ENCODE measurements around a stretch of chr4.

DNA sequence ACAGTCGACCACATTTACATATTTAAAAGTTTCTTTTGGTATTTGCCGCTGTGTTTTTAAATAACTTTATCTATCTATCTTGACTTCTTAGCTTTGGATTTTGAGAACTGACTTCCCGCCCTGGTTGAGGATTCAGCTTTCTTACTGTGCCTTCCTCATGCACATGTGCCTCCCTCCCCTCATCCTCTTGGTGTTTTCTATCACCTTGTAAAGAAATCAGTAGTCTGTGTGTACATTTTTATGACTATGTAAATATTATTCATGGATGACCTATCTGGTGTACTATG is 72.6 kb downstream of the WWC2 start:
- RRBS, result no CpG with 5 or more reads among the region's 3 CpGs

GRCh38 chr4:183241161-183241489 is 79.0 kb downstream of the CLDN22 start:
- RRBS, result no CpG with 5 or more reads among the region's 7 CpGs

- RRBS, result no CpG with 5 or more reads among the region's 15 CpGs
Measured at GRCh38 chr4:183289243-183289773, 30.8 kb downstream of the CLDN22 start.

DNA sequence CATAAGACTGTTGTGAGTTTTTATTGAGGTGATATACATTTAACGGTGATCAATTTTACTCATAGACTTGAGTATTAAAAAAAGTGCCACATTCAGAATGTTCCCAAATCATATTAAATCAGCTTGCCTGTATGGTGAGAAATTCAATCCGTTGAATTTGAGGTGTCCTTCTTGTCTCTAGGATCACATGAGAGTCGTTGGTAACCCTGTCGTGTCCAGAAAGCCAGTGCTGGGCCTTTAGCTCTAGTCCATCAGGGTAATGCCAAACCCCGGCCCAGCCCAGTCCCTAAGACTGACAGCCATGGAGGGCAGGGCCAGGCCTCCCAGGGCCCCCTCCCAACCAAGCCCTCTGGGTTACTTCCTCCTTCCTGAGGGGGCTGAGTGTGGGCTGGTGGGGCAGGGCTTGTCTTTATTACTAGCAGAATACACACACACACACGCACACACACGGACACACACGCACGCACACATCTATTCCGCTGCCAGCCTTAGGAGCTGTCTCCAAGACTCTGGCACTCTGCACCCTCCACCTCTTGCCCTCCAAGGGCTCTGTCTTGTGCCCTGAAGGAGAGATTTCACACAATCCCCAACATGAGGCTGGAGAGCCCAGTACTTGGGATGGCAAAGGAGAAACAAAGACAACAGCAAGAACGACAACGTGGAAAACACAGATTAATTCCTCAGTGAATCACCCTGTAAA is 35.7 kb upstream of the CDKN2AIP start:
- RRBS, result no CpG with 5 or more reads among the region's 12 CpGs

- RRBS, result no CpG with 5 or more reads among the region's 13 CpGs
Measured at GRCh38 chr4:183409950-183410412, 34.5 kb upstream of the CDKN2AIP start.

DNA sequence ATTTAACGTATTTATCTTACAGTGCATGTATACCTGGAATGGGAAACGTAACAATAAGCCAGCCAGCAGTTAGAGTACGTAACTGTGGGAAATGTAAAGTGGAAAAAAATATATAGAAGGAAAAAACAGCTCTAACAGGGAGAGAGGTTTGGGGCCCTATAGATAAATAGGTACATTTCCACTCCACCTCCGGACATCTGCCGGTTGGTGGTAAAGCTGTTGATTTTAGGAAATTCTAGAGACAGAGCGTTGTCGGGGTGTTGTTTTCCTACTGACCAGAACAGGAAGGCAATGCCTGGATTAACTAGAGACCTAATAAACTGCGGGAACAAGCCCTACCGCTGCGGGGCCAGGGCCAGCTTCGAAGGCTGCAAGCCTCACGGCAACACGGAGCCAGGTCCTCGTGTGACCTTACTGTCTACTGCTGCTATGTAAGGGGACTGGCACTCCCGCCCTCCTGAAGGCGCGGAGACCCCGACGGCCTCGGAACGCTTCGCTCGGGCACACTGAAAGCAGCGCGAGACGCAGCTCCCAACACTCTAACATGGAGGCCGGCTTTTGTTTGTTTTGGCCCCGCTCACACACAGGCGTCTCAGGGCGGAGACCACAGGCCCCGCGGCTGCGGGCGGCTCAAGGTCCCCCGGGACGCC is 716 bp upstream of the CDKN2AIP start:
- RRBS, result under 1% methylated on average over 8 of the region's 36 CpGs

DNA sequence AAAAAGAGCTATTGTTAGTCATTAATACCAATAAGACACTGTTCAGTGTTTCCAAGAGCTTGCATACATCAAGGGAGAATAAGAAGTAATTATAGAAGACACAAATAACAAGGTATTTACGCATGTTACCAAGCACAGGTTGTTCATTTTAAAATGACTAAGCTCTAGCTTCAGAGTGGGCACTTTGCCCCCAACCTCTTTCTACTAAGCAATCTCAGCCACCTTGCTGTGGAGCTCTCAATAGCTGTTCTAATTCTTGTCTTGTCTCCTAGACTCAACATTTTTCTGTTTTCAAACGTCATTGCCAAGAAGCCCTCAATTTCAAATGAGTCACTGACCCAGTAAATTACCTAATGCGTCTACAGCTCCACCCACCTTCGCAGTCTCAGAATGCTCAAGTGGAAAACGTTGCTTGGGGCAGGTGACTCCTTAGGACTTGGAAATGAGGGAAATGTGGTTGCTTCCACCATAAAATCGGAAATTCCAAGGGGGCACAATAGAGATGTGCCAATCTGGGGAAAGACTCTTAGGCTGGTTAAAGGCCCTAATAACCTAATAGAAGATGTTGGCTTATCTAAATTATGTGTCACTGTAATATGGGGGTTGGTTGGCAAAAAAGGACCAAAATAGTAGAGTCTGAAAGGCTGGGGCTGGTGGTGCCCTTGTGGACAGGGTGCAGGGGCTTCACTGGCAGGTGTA is 59.0 kb downstream of the ING2 start:
- RRBS, result no CpG with 5 or more reads among the region's 6 CpGs

- RRBS, result no CpG with 5 or more reads among the region's 21 CpGs
Measured at GRCh38 chr4:183765023-183766054, 106.2 kb downstream of the TRAPPC11 start.

- RRBS, result no CpG with 5 or more reads among the region's 10 CpGs
Measured at GRCh38 chr4:183897952-183898816, 6.9 kb upstream of the STOX2 start.

DNA sequence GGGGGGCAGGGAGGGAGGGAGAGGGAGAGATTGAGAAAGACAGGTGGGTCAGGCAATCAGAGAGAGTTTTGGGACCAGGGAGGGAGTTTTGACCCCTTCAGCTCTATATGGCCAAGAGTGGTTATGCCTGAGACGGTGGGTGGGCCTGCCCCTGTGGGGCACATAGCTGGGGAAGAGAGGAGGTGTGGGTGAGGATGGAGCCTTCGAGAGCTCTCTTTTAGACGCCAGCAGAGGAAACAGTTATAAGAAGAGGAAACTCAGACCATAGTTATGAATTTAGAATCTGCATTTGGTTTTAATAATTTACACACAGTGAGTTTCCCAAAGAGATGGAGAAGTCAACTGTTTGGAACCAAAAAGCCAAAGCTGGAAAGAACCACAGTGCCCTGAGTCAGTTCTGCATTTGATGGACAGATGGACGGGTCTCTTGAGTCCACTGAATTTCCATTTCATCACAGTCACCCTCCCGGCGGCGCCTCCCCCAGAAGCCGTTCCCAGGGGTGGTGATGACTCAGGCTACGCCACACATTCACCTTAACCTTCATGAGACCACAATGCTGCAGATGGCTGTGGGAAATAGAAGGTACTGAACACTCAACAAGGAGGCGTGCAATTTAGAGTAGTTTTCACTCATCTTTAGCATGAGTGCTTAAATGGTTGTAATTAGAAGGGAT is 61.1 kb downstream of the STOX2 start:
- RRBS, result no CpG with 5 or more reads among the region's 10 CpGs

DNA sequence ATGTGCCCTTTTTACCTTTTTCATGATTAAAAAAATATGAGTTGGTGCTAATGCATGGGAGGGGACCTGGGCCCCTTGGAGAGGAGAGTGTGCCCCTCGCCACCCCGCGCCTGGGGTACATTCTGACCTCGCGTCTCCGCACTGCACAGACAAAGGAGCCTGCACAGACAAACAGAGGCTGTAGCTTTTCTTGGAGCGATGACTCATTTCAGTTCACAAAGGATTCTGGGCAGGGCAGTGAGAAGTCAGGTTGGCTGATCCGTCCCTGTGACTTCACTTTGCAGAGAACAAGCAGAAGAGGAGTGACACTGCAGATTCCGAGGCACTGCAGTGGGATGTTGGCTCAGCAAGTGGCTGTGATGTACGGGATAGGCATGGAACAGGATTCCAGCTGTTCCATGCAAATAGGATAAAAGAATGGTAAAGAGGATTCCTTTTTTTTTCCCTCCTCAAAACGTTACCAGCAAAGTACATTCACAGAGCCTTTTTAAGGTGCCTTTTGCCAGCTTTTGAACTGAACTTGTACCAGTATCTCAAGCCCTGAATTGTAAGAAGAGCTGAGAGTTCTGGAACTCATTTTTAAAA is 83.0 kb downstream of the STOX2 start:
- RRBS, result no CpG with 5 or more reads among the region's 11 CpGs

- RRBS, result no CpG with 5 or more reads among the region's 9 CpGs
Measured at GRCh38 chr4:184154067-184154667, 63.5 kb downstream of the ENPP6 start.

DNA sequence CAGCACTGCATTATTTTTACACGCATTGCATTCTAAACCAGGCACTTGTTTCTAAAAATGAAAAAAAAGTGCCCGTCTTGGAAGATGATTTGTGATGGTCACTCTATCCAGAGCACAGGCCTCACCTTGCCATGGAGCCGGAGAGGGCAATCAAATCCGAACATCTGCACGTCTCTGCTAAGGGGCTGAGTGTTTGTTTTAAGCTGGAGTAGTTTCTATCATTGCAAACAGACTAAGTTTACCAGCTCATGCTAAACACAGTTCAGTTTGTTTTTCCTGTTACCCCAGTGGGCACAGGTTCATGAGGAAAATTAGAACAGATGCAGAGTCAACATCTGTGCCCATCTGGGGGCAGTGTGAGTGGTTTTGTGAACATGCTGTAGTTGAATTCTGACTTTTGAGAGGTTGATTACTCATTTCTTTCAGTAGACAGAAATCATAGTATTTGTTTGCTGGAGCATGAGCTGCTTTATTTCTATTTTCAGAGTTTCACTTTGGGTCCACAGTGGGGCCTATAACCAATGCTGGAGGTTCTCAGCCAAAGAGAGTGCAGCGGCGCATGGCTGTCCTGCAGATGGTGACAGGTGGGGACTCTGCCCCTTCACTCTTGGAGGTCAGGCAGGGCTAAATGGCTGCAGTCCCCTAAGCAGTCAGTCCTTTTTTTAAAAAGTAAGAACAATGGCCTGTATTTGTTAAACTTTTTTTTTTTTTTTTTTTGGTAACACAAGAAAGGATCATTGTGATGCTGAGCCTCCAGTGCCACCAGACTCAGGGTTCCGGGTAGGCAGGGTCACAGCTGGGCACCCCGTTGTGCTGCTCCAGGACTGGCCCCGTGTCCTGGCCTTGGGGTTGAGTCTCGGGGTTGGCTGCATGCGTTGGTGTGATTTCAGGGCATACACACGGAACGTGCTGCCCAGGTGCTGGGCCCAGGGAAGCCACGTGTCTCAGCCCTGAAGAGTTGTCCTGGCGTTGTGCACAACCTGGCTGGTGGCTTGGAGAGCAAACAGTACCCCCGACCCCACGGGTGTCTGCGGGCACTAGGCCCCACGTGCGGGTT is 65.6 kb upstream of the ENPP6 start:
- RRBS, result no CpG with 5 or more reads among the region's 21 CpGs

DNA sequence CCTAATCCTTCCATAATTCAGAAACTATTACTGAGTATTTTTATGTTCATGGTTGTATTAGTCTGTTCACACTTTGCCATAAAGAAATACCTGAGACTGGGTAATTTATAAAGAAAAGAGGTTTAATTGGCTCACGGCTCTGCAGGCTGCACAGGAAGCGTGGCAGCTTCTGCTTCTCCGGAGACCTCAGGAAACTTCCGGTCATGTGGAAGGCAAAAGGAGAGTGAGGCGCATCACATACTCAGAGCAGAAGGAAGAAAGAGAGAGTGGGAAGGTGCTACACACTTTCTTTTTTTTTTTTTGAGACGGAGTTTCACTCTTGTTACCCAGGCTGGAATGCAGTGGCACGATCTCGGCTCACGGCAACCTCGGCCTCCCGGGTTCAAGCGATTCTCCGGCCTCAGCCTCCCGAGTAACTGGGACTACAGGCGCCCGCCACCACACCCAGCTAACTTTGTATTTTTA is 115.8 kb upstream of the ENPP6 start:
- RRBS, result no CpG with 5 or more reads among the region's 16 CpGs

DNA sequence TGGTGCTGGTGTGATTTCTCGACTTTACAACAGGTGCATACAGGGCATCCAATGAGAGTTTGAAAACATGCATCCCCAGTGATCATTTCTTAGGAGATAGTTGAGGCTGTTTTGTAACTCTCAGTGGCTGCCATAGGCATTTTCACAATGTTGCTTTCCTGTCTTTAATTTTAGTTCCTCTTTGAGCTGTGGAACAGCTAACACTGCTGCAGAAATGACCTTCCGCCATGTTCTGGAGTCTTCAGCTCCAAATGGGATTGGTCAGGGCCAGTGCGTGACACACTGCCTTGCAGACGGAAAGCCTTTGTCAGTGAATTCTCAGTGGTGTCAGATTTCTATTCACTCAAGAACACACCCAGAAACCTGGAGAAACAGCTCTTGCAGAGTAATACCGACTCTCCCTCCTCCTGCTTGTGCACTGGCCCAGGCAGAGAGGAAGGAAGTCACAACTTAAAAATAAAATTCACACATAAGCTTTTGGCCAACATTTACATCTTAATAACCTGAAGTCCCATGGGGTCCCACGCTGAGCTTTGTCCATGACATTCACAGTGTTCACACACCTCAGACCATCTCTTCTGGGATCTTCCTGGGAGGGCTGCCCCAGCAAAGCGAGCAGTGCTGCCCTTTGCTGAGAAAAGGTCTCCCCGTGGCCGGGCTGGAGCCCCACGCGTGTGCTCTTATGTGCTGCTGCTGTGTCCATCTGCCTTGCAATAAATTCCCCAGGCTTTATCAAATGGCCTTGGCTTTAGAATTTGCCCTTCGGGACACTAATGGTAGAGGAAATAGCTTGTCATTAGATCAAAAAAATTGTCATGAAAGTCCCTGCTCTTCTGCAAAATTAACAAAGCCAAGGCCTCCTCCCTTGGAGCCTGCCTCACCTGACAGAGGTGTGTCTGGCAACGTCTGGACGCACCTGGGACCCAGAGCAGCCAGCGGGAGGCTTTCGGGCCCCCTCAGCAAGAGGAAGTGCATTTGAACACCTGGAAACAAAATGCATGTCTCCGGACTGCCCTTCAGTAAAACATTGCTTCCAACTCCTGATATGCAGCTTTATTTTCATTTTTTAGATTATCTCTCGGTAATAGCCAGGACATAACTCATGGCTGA is 126.8 kb downstream of the IRF2 start:
- RRBS, result no CpG with 5 or more reads among the region's 18 CpGs

DNA sequence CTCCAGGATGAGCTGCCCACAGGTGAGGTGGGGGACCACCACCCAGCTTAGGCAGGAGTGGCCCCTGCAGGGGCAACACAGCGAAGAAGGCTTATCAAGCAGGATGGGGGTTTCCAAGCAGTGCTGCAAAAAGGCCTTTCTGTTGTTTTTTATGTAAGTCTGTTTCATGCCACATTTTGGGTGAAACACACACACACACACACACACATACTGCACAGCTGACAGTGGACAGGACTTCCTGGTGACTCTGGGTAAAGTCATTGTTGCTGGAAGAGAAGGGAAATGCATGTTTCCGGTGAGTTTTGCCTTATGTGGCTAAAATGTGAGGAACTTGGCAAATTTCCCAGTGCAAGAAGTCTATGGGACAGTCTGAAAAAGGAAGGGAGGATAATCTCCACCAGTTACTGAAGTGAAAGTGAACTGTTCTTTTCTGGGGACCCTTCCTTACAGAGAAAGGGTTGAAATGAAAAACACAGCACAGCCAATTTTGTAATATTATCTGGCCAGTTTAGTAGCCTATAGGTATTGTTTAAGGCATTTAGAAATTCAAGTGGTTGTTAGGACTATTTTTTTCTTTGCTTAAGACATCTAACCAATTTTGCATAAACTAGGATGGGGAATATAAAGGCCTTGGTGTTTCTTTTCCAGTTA is 119.1 kb downstream of the IRF2 start:
- RRBS, result no CpG with 5 or more reads among the region's 2 CpGs

DNA sequence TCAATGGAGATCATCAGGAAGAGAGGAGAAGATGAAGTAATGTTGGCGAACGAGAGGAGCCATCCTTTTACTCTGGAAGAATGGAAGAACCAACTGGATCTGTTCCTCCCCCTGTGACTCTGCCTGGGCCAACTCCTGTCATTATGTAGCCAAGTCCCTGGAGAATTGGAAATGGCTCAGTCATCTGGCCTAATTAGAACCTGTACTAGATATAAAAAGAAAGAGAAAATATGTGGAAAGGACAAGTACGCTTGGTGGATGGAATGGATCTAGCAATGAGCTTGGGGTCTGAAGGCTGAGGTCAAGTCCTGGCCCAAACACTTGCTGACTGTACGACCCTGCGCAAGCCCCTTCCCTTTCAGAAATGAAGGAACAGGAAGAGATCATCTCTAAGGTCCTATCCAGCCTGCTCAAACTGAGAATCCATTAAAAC is 76.5 kb downstream of the IRF2 start:
- RRBS, result no CpG with 5 or more reads among the region's 5 CpGs

- RRBS, result no CpG with 5 or more reads among the region's 9 CpGs
Measured at GRCh38 chr4:184406789-184407358, 67.5 kb downstream of the IRF2 start.

DNA sequence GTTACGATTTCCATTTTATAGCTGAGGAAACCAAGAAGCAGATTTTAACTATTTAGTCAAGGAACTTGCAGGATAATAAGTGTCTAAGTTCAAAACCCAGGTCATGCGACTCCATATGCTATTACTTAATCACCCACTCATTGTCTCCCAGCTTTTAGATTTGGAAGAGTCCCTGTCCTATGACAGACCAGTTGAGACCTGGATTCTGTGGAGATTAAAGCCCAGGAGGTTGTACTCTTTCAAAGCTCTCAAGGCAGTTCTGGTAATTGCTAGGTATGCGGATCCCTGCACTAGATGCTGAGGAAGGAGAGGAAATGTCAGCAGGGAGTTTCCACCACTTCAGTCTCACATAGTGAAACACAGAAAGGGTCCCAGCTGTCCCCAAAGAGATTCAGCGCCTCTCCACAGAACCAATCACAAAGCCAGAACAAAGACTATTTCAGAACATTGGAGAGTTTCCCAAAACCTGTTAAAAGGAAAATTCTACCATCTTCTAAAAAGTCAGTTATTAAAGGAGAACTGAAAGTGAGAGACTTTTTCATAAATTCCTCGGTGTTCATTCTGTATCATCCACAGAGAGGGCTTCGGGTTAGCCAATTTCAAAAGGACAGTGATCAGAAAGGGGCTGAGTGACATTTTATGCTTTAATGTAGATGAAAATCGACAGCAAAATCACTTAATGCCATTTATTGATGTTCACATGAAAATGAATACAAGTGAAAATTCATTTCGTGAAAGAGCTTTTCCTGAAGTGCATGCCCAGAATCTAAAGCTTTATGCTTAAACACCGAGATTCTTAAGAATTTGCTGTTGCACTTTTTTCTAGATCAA is 53.3 kb downstream of the IRF2 start:
- RRBS, result no CpG with 5 or more reads among the region's 9 CpGs

DNA sequence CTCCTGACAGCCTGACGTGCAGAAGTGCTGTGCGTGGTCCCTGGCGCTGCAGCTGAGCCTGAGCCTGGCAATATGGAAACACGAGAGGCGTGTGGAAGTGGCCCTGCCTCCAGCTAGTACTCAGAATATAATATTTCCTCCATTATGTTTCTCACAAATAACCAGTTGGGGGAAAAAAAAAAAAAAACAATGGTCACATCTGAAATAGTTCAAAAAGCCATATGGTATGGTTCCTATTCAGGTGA is 42.7 kb downstream of the IRF2 start:
- RRBS, result no CpG with 5 or more reads among the region's 5 CpGs